ENCODE data around the gene HLA-DMA.

GRCh38 chr6:31737393-31738321 is 1.3 kb upstream of the CLIC1 start:
- PRO-cap = bidirectional peak, plus-strand start at chr6:31738190, minus-strand start at chr6:31738031

DNA sequence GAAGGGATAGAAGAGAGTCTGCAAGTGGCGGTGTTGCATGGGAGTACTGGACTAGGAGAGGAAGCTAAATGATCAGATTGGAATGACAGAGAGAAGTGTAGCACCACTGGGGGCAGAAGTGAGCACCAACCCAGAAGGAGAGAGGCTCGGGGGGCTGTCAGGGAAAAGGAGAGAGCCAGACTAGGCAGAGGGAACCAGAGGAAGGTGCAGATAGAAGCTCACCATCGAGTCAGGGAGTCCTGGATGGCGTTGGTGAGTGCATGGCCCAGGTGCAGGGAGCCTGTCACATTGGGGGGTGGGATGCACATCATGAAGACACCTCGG is 4.2 kb downstream of the VARS1 start:
- PRO-cap = no peak

DNA sequence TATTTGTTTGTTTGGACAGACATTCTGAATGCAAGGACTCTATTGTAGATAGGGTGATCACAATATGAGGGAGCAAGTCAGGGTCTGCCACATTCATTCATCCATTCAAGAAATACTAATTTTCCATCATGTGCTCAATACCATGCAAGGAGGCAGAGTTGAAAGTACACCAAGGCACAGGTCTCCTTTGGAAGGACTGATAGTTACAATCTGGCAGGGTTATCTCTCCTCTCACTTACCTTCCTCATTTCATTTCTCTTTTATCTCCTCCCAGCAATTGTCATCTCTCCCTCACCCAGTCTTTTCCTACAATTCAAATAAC is 1.4 kb downstream of the VARS1 start:
- PRO-cap = no peak

GRCh38 chr6:31816852-31817903 is 1.8 kb downstream of the HSPA1A start:
- PRO-cap = unidirectional peak, minus-strand start at chr6:31817768

GRCh38 chr6:31823697-31824193 is 3.8 kb upstream of the HSPA1B start:
- PRO-cap = no peak

- PRO-cap = no peak
Observed at GRCh38 chr6:31859094-31859449, 3.5 kb downstream of the NEU1 start.

GRCh38 chr6:31874291-31875098 is 4.3 kb downstream of the SLC44A4 start:
- PRO-cap = no peak

DNA sequence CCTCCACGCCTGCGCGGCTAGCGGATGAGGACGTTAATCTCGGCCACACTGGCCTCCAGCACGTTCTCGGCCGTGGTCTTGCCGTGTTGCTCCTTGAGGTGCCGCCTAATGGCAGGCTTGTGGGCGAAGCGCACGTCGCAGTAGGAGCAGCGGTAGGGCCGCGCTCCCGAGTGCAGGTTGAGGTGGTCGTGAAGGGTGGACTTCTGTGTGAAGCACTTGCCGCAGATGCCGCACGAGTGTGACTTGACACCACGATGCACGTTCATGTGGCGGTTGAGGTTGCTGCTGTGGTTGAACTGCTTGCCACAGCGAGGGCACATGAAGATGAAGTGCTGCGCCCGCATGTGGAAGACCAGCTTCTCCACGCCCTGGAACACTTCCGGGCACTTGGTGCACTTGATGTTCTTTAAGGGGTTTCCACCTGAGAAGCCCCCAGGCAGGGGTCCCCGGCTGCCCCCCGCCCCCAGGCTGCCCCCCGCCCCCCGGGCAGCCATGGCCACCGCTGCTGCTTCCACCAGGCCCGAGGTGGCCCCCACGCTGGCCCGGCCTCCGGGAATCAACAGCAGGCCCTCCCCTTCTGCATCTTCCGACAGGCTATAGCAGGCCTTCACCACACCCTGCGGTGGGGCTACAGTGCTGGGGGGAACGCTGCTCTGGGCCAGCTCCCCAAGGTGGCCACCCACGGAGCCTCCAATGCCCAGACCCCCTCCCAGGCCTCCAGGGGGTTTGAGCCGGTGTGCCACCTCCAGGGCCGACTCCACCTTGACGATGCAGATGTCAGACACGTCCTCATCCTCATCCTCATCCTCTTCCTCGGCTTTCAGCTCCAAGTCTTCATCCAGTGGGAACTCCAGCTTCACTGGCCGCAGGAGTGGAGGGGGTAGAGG is 1.7 kb downstream of the ZBTB12 start:
- PRO-cap = no peak

- PRO-cap = no peak
Observed at GRCh38 chr6:31901191-31901384, 798 bp downstream of the ZBTB12 start.

GRCh38 chr6:32110267-32110498 is 1.0 kb upstream of the TNXB start:
- PRO-cap = no peak

- PRO-cap = no peak
Observed at GRCh38 chr6:32519371-32519707, 10.7 kb downstream of the HLA-DRB5 start.

GRCh38 chr6:32588138-32588810 is 1.4 kb downstream of the HLA-DRB1 start:
- PRO-cap = no peak

- PRO-cap = no peak
Observed at GRCh38 chr6:32659464-32660445, 6.7 kb downstream of the HLA-DQB1 start.

DNA sequence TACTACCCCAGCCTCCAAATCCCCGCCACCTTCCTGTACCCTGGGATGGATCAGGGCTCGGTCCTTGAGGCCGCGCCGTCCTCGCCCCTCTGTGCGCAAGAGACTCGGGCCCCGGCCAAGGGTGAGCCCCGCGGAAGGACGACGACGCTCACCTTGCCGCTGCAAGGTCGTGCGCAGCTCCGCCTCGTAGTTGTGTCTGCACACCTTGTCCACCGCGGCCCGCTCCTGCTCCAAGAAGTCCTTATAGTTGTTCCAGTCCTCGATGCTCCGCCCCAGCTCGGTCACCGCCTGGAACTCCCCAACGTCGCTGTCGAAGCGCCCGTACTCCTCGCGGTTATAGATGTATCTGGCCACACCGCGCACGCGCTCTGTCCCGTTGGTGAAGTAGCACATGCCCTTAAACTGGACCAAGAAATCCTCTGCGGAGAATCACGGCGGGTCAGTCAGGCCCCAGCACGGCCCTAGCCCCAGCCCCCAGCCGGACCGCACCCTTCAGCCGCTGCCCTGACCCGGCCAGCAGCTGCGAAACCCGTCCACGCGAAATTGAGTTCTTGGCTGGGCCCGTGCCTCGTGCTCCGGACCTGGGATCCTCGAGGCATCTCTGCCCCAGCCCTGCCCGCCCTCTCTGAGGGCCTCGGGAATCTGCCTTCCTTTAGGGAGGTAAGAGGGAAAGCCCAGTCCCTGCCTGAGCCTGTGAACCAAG is 1.7 kb downstream of the HLA-DQB2 start:
- PRO-cap = no peak

GRCh38 chr6:32815955-32816410 is 819 bp downstream of the HLA-DOB start:
- PRO-cap = no peak

GRCh38 chr6:32819492-32819944 is 2.7 kb upstream of the HLA-DOB start:
- PRO-cap = no peak

GRCh38 chr6:32825998-32826473 is 9.2 kb upstream of the HLA-DOB start:
- PRO-cap = no peak

- PRO-cap = bidirectional peak, plus-strand start at chr6:32854640, minus-strand start at chr6:32854551
Observed at GRCh38 chr6:32854325-32854798, 370 bp downstream of the PSMB9 start.

GRCh38 chr6:32867273-32867655 is 13.3 kb downstream of the PSMB9 start:
- PRO-cap = no peak

DNA sequence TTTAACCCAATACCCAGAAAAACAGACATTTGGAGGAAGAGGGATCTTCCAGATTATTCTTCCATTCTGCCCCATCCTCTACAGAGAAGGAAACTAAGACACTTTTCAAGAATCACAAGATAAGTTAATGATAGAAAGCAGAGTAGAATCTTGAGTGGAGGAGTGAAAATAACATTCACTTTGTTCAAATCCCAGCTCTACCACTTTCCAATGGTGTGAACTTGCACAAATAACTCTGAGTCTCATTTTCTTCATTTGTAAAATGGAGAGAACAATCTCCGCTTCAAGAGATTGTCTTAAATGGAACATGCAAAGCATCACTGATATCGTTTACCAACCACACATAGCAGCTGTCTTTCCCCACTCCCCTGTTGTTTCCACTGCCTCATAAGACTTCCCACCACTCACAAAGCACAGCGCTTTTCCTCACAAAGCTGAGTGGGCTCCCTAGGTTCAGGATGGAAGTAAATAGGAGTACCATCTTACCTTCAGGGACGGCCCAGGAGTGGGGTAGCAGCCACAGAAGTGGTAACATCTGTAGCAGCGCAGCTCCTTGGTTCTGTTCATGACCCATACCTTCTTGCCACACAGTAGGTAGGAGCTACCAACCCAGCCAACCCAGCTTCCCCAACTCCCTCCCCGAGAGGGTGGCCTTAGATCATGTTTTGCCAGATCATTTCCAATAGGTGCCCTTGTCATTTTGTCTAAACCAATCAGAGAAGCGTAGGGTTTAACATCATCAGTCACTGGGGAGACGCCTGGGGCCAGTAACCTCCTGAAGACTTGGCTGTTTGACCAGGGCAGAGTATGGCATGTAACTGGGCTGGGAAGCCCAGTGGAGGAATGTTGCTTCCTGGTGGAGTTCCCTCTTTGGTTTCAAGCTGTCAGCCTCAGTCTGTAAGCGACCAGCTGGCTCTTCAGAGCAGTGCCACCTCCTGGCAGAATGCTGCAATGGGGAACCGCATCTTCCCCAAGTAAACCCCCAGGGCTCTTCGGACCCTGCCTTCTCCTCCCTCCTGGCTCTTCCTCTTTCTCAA is at the start of gene HLA-DMA:
TSS of gene HLA-DMA (minus strand) at position 635 of the 1,037 bp plus-strand sequence.
- PRO-cap = bidirectional peak, plus-strand start at position 817 of the sequence, minus-strand start at position 634 of the sequence

All from duodenum (tissue), 1 donor.